ENCODE data around the genes OR2G2, OR13G1, OR11L1 and ZNF672.

DNA sequence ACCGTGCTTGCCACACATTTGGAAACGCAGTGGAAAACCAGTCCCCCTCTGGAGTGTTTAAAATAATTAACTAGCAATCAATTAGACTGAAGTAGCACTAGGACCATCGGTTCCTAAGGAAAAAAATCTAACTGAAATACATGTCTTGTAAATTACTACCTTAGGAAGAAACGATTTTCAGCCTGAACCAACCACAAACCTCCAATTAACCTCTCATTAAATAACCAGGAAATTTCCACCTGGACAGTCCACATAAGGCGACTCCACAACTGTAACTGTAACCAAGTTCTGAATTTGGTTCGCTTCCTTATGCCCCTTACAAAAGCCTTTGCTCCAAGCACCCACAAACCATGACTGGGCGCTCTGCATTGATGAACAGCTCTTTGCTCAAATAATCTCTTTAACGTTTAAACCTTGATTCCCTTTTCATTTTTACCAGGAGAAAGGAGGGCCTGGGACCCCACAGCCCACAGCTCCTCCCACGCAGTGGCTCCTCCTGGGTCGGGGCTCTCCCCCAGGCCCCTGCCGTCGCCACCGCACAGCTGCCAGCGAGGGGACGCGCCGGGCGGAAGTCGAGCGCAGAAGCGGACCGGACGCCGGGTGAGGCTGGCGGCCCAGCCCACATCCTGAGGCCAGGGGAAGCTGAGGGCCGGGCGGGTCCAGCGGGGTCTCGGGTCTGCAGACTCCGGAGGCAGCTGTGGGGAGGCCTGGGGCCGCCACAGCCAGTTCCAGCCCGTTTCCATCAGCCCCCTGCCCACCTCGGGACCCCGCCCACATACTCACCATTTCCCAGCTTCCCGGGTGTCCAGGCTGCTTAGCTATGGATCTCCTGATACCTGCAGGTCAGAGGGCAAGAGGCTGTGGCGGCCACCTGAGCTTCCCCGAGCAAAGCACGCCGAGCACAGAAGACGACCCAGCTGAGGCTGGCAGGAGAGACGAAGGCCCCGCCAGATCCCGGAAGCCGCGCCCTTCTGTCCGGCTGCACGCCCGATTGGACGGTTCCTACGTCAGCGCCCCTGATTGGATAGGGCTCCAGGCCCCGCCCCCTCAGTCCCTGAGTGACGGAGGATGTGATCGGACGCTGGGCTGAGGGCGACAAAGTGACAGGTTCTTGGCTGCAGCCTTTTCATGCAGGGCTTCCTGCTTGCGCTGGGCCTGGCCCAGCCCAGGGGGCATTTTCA lies 38.5 kb upstream of the ZNF124 start:
- PRO-cap, 7 experiments: peak in 7 of 7 experiments; most common plus-strand start position 1,050 of the sequence (in 6); most common minus-strand start position 943 of the sequence (in 5)
- RAMPAGE, long total RNA, 2 experiments: start-site peak on the minus strand in 2 of 2 experiments, centred at positions 915 to 942 of the sequence, 38 to 432 reads per replicate

DNA sequence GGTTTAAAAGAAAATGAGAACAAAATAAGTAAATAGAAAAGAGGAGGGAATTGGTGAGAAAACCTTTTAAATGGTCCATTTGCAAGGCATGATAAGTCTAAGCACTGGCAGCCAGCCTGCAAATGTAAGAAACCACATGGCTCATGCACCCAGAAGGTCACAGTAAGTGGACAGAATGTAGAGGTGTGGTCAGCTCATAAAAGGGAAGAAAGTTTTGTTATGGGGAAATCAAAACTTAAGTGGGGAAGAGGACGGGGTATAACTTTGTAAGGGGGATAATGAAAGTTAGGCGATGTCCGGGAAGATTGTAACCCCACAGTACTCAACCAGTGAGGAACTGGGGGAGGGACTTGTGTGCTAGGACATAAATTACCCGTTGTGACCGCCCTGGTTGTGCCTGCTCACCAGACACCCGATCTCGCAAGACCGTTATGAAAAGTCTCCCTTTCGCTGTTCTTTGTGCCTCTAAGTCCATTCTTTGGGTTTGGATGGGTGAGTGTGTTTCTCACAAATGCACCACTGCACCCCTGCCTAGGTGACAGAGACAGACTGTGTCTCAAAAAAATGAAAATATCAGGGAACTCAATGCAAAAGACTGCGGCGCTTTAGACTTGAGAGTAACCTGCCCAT lies 28.5 kb upstream of the ZNF496 start:
- PRO-cap, 7 experiments: peak in 4 of 7 experiments; most common plus-strand start position 379 of the sequence (in 3); most common minus-strand start position 280 of the sequence (in 2)
- RAMPAGE, long total RNA, 2 experiments: no peak in any of the 2 experiments

DNA sequence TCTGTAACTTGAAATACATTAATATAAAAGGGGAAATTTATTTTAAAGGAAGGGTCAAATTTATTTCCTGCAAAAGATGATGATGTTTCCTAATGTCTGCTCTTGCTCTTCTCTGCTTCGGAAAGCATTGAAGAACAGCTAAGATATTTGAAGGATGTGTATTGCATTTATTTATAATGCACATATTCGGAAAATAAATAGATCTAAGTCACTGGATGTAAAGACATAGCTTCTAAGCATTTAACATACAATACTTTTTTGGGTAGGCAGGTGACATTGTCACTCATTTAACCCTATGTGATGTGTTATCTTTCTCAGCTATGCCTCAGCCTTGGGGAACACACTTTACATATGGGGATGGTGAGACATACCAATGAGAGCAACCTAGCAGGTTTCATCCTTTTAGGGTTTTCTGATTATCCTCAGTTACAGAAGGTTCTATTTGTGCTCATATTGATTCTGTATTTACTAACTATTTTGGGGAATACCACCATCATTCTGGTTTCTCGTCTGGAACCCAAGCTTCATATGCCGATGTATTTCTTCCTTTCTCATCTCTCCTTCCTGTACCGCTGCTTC lies at the start of gene OR2G2:
Gene OR2G2, plus strand, starts transcription at position 352 of the 579 bp plus-strand sequence.
- PRO-cap, 7 experiments: no peak in any of the 7 experiments
- RAMPAGE, long total RNA, 2 experiments: no peak in any of the 2 experiments

- PRO-cap, 7 experiments: no peak in any of the 7 experiments
- RAMPAGE, long total RNA, 2 experiments: no peak in any of the 2 experiments
Observed at GRCh38 chr1:247679530-247680164, at the start of gene OR13G1. TSS of gene OR13G1 (minus strand) at chr1:247679739.

DNA sequence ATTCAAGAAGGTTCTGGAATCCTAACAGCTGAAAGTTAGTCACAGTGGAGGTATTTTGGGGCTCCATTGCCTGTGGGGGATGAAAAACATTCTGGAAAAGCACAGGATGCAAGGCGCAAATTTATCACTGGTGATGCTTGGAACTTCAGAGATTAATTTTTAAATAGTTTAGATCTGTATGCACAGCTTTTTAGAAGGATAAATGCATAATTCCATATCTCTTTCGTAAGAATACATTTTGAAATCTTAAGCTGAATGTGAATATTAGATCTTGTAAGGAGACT lies at the start of gene OR11L1:
Gene OR11L1, minus strand, starts transcription at position 67 of the 284 bp plus-strand sequence.
- PRO-cap, 7 experiments: no peak in any of the 7 experiments
- RAMPAGE, long total RNA, 2 experiments: no peak in any of the 2 experiments

DNA sequence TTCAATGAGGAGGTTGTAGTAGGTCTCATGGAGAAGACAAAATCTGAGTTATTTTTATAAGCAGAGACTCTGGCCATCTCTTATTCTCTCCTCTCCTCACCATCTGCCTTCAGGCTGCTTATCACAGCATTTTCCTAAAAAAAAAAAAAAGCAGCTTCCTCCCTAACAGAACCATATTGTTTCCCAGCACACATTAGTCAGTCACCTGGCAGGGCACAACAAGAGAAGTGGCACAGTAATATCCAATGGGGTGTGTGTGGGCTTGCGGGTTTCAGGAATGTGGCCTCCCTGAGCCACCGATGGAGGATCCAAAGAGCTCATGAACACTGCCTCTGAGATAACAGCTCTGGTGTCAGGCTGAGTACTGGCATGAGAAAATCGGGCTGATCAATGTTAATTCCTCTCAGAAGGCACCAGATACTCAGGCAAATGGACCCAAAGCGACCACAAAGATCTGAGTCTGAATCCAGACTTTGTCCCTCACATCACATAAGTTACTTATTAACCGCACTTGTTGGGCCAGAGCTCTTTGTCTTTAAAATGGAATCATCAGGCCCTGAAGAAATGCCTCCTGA lies 2.2 kb upstream of the LYPD8 start:
- PRO-cap, 7 experiments: no peak in any of the 7 experiments
- RAMPAGE, long total RNA, 2 experiments: no peak in any of the 2 experiments

DNA sequence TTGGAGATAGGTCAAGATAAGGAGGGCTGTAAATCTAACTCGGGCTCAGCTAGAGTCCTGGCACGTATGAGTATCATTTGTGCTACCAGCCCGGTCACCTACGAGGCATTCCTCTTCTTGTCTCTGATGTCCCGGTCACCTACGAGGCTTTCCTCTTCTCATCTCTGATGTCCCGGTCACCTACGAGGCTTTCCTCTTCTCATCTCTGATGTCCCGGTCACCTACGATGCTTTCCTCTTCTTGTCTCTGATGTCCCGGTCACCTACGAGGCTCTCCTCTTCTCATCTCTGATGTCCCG lies 23.0 kb downstream of the SH3BP5L start:
- PRO-cap, 7 experiments: no peak in any of the 7 experiments
- RAMPAGE, long total RNA, 2 experiments: no peak in any of the 2 experiments

- PRO-cap, 7 experiments: peak in 7 of 7 experiments; most common plus-strand start chr1:248838247 (in 7); most common minus-strand start chr1:248838980 (in 6)
- RAMPAGE, long total RNA, 2 experiments: start-site peak on the plus strand in 2 of 2 experiments, at chr1:248838223-248838428 at its widest, 67 to 90 reads per replicate
Observed at GRCh38 chr1:248838130-248839321, at the start of gene ZNF672. TSS of gene ZNF672 (plus strand) at chr1:248838224.

GRCh38 chr1:248906942-248907686 lies 1.1 kb downstream of the PGBD2 start:
- PRO-cap, 7 experiments: peak in 1 of 7 experiments; most common plus-strand start chr1:248907473 (in 1); most common minus-strand start chr1:248907065 (in 1)
- RAMPAGE, long total RNA, 2 experiments: no peak in any of the 2 experiments

Measured in ovary (tissue), 7 donors.